AG10803 (cell line): ENCODE data around the genes ARMC6, BORCS8 and NCAN.

DNA sequence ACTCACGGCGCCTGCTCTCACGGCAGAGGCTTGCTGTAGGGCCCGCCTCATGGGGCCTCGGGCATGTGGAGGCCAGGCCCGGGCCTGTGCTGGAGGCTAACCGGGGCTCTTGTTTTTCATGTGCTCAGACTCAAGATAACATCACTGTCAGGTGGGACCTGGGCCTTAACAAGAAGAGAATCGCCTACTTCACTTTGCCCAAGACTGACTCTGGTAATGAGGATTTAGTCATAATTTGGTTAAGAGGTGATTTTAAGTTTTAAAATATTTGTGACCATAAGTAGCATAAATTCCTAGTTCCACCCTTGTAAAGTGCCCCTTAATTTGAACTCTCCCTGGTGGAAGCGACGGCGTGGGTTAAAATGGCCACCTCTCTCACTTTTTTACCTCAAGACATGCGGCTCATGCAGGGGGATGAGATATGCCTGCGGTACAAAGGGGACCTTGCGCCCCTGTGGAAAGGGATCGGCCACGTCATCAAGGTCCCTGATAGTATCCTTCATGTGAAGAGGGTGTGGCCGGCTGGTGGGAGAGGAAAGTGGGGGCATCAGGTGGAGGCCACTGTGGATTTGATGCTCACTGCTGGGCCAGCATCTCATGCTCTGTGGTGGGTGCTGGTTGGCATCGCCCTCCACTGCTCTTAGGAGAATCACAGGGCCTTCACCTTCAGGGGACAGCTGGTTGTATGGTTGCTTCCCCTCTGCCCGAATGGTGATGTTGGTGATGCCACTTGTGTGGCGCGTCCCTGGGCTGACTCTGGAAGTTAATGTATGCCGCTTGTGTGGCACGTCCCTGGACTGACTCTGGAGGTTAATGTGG, 21.3 kb downstream of the UPF1 start:
- RRBS, result no CpG with 5 or more reads among the region's 23 CpGs

DNA sequence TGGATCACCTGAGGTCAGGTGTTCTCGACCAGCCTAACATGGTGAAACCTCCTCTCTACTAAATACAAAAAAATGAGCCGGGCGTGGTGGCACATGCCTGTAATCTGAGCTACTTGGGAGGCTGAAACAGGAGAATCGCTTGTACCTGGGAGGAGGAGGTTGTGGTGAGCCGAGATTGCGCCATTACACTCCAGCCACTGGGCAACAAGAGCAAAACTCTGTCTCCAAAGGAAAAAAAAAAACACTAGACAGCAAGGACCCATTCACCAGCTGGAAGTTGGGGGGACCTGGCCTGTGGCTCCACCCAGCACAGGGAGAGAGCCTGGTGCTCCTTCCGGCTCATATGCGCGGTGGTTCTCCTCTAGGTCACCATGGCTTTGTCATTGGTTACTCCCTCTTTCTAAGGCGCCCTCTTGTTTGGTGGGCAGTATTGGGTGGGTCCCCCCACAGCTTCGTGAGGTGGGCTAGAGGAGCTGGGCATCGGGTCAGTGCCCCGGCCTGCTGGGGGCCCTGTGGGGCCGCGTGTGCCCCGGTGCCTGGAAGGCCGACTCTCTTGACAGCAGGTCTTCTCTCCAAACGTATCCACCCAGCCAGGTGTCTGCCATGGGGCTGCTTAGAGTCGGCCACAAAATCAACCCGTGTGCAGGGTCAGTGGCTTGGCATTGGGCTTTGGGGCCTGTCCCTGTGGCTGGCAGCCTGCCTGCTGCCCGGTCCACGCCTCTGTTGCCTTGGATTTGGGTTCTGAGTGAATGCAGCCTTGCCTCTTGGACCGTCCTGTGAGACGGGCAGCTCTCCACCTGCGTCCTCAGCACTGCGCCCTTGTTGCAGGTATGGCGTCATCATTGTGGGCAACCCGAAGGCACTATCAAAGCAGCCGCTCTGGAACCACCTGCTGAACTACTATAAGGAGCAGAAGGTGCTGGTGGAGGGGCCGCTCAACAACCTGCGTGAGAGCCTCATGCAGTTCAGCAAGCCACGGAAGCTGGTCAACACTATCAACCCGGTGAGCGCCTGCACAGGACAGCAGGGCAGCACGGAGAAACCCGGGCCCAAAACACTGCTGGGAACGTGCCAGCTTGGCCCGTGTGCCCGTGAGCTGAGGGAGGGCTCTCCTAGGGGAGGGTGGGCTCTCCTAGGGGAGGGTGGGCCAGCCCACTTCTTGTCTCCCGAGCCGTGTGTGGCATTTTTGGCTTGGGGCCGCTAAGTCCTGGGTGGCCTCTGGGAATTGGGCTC, 31.3 kb downstream of the UPF1 start:
- RRBS, result 93% methylated on average over 8 of the region's 42 CpGs

DNA sequence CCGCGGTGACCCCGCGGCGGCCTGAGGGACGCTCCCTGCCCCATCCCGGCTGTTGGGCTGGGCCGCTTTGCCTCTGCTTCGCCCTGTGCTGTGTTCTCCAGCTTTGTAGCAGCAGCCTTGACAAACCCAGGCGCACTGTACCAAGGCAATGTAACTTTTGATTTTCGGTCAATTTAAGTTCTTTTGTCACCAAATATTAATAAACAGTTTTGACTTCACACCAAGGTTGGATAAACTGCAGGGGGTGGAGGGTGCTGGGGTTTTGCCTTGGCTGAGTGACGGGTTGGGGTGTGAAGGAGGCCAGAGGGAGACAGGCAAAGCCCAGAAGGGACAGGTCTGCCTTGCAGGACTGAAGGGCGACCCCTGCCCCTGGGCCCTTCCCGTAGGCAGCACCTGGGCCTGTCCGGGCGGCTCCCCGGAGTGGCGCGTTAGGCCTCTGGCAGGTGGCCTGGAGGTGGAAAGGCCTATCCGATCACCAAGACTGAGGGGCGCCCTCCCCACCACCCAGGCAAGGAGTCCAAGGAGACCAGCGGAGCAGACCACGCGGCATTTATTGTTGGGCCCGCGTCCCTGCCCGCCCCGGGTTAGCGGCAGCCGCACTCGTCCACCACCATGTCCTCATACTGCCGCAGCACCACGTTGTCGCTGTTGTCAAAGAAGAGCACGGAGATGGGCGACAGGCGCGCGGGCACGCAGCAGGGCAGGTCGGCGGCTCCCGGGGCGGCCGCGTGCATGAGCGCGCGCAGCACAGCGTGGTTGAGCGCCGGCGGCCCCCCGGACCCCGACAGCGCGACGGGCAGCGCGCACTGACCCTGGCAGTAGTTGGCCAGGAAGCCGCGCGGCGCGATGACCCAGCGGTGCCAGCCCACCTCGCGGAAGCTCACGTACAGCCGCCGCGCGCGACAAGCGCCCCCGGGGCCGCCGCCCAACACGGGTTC, 27.7 kb downstream of the CERS1 start:
- RRBS, result 66% methylated on average over 21 of the region's 79 CpGs

DNA sequence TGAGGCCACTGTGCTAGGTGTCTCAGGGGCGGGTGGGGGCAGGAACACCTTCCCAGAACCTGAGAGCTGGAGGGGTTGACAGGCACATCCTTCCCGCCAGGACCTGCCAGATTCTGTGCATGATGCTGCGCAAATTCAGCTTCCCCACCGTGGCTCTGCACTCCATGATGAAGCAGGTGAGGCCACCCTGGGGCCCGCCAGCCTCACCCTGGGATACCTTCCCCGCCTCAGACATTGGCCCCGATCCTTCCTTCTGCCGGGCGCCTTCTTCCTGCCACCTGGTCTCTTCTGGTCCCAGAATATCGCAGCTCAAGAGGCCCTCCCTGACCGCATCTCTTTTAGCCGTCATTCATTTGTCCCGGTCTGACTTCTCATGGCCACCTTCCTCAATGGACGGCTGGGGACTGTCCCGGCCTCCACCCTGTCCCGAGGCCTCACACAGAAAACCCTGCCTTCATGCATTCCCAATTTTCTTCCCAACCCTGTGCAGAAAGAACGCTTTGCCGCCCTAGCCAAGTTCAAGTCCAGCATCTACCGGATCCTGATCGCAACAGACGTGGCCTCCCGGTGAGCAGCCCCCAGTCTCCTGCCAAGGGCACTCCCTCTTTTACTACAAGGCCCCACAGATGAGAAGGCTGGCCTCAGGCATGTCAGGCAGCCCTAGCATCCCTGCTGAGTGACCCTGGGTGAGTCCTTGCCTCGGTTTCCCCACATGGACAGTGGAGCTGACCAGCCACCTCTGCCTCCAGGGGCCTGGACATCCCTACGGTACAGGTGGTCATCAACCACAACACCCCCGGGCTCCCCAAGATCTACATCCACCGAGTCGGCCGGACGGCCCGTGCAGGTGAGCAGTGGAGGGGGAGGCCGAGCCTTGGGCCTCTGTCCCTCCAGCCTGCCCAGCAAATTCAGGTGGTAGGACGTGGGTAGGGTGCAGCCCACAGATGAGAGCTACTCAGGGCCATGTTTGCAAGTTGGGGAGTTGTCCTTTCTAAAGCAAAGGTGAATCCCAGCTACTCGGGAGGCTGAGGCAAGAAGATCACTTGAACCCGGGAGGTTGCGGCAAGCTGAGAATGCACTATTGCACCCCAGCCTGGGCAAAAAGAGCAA, 5.0 kb downstream of the DDX49 start:
- RRBS, result 89% methylated on average over 5 of the region's 35 CpGs

DNA sequence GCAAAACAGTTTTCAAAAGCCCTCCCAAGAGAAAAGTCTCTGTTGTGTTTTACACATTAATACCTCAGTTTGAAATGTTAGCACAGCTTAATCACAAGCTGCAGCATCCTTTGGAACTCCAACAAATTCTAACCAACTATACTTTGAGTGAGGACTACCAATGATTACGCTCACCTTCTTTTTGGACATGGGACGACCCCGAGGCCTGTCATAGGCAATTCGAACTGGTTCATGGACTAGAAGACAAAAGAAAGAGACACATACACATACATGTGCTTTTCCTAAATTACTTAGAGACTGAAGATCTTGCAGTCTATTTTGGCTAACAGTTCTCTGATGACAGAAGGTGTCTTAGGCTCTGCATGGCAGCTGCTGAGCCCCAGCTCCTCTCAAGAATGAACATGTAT, 31.9 kb downstream of the SUGP2 start:
- RRBS, result no CpG with 5 or more reads among the region's 4 CpGs

- RRBS, result 3% methylated on average over 3 of the region's 54 CpGs
Observed at GRCh38 chr19:19032053-19033286, 847 bp downstream of the SUGP2 start.

GRCh38 chr19:19033287-19034083, at the start of gene ARMC6:
ARMC6 (plus strand) TSS chr19:19033603.
- RRBS, result 1% methylated on average over 34 of the region's 109 CpGs

GRCh38 chr19:19059133-19059914, 4.5 kb upstream of the SLC25A42 start:
- RRBS, result no CpG with 5 or more reads among the region's 14 CpGs

DNA sequence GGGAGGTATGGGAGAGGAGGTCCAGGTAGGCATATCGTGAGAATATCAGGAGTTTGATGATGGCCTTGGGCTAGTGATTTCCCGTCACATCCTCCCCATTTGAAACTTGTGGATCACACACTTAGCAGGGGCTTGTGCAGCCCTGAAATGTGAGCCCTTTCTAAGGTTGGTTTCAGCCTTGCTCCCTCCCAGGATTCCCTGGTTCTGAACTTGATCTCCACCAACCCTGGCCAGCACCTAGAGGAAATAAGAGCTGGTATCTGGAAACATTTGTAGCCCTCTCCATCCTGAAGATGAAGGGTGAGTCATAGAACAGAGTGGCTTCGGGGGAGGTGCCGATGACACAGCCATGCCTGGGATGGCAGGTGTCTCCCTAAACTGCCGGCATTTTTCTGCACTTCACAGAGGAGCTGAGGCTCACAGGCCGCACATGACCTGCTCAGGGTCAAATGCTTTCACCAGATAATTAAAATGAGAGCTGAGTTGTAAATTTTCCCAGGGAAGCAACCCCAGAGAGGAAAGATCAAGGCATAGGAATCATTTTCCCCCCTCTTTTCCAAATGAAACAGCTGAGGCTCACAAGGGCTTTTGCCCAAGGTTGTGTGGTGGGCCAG, 1.4 kb upstream of the SLC25A42 start:
- RRBS, result no CpG with 5 or more reads among the region's 6 CpGs

- RRBS, result no CpG with 5 or more reads among the region's 6 CpGs
Observed at GRCh38 chr19:19065409-19065827, 1.6 kb downstream of the SLC25A42 start.

- RRBS, result 87% methylated on average over 9 of the region's 23 CpGs
Observed at GRCh38 chr19:19096749-19097588, 33.2 kb downstream of the SLC25A42 start.

GRCh38 chr19:19106150-19106685, 32.1 kb downstream of the TMEM161A start:
- RRBS, result no CpG with 5 or more reads among the region's 27 CpGs

DNA sequence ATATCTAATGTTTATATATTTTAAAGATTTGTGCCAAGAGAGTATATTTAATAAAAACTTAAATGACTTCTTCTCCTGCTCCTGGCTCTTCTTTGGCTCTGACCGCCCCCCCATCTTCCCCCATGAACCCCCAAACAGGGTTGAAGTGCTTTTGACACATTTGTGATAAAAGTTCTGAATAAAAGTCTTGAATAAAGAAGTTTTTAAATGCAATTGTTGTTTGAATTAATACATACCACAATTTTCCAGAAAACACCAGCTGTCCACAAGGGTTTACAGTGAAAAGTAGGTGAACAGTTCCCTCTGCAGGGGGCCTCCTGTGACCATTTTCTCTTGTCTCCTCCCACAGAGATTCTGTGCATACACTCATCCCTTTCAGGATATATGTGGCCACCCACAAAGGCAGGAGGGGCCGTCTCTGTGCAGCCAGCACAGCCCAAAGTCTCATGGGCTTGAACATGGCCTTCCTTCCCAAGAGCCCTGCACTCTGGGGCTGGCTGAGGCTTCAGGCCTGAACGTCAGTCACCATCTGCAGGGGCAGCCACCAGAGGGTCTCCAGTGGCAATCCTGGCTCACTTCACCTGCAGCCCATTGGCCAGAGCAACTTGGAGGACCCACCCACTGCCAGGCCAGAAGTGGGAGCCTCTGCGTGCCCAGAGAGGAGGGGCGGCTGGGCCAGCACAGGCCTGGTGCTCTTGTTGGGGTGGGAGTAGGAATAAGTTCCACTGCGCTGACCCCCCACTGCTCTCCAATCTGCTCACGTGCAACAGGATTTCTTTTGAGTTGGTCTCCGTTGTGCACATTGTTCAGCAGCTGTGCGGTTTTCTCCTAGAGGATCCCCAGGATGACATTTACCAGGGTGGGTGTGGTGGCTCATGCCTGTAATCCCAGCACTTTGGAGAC, 25.2 kb downstream of the TMEM161A start:
- RRBS, result no CpG with 5 or more reads among the region's 9 CpGs

DNA sequence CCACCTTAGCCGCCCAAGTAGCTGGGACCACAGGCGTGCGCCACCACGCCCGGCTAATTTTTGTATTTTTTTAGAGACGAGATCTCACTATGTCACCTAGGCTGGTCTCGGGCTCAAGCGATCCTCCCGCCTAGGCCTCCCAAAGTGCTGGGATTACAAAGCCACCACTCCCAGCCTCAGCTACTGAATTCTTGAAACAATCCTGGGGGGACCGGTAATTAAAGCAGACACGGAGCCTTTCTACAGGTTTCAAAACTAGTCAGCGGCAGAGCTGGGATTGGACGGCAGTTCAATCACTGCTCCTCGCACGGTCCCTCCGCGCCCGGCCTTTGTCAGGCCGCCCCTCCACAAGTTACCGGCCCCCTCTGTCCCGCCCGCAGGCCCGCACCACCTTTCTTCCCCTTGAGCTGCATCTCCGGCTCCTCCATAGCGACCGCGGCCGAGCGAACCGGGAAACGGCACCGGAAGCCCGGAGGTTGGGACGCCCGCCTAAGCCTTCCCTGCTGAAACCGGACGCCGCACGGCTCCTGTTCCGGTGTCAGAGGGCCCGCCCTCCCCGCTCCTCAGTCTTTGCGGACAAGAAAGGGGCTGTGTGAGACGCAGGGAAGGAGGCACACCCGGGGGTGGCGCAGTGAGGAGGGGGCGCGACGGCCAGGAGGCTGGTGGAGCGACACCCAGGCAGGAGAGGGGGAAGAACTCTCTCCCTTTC, at the start of gene BORCS8:
TSS of gene BORCS8 (minus strand) at position 463 of the 709 bp plus-strand sequence.
- RRBS, result 2% methylated on average over 17 of the region's 50 CpGs

- RRBS, result 6% methylated on average over 7 of the region's 43 CpGs
Observed at GRCh38 chr19:19211619-19212246, at the start of gene NCAN. NCAN (plus strand) TSS chr19:19211958.

DNA sequence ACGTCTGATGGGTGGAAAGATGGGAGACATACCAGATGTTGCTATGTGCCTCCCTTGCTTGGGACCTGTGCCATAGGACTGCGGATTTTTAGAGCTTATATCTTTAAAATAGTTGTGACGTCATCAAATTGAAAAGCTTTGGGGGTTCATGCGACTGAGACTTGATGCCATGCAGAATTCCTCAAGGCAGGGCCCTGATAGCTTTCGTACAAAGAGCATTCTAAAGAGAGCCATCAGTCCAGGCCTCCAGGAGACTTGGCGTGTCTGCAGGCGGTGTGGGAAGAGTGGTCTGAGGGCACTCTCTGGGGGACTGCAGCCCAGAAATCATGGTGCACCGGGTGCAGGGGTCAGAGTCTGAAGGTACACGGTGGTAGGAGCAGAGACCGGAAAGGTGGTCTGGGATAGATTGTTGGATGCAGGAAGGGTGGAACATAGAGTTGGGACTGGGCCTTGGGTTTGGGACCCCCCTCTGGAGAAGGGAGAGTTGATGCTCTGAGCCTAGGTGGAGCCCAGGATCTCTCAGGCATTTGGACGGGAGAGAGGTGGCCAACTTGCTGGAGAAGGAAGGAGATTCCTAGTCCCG, 38.0 kb downstream of the TSSK6 start:
- RRBS, result 100% methylated on average over 1 of the region's 12 CpGs

GRCh38 chr19:19533737-19534486, 4.2 kb upstream of the CILP2 start:
- RRBS, result no CpG with 5 or more reads among the region's 12 CpGs

- RRBS, result no CpG with 5 or more reads among the region's 1 CpG
Observed at GRCh38 chr19:19605862-19606459, 12.5 kb downstream of the PBX4 start.

DNA sequence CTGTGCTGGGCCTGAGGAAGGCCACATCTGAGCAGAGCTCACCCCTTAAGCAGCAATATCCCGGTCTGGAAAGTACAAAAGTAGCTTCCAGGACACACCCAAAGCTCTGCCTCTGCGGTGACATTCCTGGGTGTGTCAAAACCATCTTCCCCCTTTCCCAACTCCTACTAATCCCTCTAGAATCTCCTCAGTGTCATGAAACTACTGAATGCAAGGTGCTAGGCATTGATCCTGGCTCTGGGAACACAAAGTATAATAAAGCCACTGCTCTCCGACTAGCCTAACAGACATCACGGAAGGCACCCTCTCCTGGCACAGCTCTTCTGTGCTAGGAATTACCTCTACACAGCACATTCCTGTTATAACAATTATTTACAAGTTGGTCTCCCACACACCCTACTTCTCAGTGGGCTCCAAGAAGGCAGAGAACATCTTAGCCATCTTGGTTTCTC, 4.9 kb downstream of the PBX4 start:
- RRBS, result no CpG with 5 or more reads among the region's 4 CpGs

GRCh38 chr19:19637334-19637830, 6.1 kb downstream of the GMIP start:
- RRBS, result 72% methylated on average over 8 of the region's 37 CpGs